GM12892 (cell line): ENCODE results near the genes TFCP2 and NR4A1.

- RRBS = no CpG with 5 or more reads among the region's 6 CpGs
Observed at GRCh38 chr12:50548794-50549205, 44.0 kb downstream of the DIP2B start.

DNA sequence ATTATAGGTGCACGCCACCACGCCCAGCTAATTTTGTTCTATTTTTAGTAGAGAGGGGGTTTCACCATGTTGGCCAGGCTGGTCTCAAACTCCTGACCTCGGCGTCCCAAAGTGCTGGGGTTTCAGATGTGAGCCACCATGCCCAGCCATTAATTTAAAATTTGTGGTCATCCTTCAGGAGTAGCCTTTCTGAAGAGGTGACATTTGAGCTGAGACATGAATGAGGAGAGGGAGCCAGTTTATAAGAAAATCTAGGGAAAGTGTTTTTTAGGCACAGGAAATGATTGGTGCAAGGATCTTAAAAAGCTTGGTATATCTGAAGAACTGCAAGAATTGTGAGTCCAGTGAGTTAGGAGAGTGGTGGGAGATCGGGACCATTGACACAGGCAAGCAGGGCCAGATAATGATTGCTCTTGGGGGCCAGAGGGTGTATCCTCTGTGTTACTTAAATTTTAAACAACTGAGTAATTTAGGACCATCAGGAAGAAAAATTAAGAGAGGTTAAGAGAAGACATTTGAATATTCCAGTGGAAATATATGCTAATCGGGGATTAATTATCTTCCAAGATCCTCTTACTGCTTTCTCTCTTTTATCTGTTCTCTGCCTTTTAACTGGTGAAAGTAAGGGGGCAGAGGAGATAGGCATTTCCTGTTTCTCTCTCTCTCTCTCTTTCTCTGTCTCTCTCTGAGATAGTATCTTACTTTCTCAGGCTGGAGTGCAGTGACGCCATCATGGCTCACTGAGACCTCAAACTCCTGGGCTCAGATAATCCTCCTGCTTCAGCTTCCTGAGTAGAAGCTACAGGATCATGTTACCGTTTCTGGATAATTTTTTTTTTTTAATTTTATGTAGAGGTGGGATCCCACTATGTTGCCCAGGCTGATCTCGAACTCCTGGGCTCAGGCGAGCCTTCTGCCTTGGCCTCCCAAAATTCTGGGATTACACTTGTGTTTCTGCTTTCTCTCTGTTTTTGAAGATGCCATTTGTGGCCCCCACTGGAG lies 84.8 kb downstream of the DIP2B start:
- RRBS = no CpG with 5 or more reads among the region's 10 CpGs

GRCh38 chr12:50922726-50923272 lies 2.0 kb upstream of the METTL7A start:
- RRBS = no CpG with 5 or more reads among the region's 3 CpGs

DNA sequence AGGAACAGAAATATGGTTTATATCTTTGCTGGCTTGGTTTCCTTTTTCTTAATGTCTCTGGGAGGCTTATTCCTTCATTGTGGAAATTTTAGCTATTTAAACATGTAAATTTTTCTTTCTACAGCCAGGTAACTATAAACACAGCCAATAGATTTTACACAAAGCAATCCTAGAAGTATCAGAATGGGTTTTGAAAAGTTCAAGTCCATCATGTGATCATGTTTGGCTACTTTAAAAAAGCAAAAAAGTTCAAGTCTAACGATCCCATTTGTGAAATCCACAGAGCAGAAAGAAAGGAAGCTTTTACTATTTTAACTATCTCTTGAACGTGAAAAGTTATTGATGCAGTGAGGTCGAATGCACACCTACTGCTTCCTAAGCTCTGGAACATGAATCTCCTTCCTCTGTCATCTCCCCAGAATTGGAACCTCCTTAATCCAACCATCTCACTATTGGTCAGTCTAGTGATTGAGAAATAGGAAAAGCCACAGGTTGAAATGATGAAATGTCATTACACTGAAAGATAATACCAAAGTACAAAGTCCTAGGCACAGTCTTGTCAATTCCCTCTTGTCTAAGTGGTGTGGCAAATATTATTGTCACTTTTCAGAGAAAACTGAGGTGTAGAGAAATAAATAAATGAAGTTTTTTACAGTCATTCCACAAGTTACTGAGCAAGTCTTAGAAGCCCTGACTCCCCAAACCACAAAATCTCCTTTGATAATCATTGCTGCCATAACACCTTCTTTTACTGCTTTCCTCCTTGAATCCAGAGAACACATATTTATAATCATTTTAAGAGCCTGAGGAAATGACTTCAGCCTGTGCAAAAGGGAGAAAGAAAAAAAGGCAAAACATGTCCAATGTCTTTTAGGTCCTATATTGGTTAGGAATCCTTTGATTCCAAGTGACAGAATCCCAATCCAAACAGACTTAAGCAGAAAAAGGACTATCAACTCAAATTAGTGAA lies 8.0 kb downstream of the METTL7A start:
- RRBS = no CpG with 5 or more reads among the region's 3 CpGs

- RRBS = no CpG with 5 or more reads among the region's 51 CpGs
Observed at GRCh38 chr12:51172599-51173395, at the start of gene TFCP2. TSS of gene TFCP2 (minus strand) at chr12:51173135.

DNA sequence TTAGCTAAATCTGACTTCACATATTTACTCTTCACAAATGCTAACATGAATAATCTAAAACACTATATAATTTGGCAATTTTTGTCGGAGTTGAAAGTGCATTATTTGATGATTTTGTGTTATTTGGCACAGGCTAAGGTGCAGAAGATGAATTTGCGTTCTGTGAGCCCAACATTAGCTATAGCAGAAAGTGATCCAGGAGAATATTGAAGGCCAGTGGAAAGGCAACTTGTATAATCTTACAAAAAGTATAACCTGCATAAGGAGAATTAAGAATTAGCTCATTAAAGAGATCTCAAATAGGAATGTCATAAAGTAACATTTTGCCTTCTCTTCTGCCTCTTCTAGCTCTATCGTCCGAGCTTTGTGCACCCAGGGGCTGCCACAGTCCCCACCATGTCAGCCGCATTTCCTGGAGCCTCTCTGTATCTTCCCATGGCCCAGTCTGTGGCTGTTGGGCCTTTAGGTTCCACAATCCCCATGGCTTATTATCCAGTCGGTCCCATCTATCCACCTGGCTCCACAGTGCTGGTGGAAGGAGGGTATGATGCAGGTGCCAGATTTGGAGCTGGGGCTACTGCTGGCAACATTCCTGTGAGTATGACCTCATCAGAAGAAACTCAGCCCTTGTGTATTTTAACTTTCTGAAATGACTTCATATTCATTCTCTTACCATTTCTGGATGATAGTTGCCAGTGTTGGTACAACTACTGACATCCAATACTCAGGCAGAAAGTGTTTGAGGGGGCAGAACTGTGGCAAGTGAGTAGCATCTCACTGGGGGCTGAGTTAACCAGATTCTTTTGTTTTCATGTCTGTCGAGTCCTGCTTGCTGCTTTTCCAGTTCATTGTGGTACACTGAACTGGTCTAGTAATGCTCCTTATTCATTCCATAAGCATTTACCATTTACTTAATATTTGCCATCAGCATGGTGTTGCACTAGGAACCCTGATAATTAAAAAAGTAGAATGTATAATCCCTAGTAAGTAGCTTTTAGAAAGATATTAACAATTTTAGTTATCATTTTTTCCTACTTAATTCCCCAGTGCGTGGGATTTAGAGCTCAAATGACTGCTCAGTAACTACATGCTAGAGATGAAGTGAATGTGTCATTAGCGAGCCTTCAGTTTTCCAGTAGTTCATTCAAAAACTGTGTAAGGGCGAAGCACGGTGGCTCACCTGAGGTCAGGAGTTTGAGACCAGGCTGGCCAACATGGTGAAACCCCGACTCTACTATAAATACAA lies 2.3 kb downstream of the DAZAP2 start:
- RRBS = no CpG with 5 or more reads among the region's 12 CpGs

DNA sequence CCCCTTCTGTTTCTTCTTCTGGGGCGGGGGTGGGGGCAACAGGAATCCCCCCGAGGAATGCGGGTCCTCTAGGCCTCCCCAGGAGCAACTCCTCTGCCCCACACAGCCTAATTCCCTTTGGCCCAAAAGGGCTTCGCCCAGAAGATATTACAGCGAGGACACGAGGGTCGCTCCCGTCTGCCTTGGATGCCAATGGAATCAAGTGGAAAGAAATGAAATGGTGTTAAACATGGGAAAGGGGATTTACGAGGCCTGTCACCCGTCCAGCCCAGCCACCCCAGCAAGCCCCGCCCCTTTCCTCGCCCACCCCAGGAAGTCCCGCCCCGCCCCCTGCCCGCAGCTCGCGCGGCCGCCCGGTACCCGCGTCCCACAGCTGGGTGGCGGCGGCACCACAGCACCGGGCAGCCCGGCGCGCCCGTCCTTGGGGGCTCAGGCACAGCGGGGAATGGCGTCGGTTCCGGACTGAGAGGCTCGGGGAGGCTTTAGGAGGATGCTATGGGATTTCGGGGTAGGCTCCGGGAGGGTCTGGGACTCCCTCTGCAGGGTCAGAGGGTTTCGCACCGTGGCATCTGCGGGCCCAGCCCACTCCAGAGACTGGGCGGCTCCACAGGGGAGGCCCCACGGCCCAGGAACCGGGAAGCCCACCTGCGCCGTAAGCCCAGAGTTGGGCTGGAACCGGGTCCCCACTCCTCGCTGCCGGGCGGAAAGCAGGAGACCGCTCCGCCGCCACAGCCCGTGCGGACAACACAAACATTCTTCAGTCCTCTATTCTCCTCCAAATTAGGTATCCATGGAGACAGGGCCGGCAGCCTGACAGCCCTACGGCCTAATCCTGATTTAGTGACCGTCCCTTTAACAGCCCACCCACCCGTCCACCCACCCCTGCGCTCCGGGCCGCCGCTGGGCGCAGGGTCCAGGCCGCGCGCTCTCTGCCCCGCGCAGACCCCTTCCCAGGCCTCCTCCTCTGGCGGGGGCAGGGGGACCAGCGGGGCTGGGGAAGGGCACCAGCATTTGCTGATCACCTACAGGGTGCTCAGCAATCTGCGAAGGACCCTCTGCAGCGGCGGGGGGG lies 1.5 kb downstream of the FIGNL2 start:
- RRBS = 3% methylated on average over 19 of the region's 72 CpGs

DNA sequence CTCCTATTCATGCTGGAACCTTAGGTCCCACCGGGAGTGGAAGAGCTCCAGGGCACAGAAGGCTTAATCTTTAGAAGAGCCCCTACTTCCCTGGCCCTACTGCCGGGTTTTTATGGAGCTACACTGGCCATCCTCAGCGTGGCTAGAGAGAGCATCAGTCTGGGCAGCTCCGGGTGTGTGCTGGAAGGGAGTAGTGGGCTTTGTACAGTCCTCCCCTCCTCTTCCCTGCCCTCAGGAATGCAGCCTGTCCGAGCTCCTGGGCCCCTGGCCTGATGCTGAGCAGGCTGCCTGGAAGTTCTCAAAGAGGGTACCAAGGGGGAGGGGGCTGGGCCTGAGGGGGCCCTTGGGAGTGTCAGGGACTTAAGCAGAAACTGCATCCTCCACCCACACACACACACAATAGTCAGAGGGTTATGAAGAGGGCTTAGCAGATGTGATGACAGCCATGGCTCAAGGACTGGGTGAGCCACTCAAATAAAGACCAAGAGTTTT lies 16.3 kb upstream of the FIGNL2 start:
- RRBS = 33% methylated on average over 4 of the region's 5 CpGs

DNA sequence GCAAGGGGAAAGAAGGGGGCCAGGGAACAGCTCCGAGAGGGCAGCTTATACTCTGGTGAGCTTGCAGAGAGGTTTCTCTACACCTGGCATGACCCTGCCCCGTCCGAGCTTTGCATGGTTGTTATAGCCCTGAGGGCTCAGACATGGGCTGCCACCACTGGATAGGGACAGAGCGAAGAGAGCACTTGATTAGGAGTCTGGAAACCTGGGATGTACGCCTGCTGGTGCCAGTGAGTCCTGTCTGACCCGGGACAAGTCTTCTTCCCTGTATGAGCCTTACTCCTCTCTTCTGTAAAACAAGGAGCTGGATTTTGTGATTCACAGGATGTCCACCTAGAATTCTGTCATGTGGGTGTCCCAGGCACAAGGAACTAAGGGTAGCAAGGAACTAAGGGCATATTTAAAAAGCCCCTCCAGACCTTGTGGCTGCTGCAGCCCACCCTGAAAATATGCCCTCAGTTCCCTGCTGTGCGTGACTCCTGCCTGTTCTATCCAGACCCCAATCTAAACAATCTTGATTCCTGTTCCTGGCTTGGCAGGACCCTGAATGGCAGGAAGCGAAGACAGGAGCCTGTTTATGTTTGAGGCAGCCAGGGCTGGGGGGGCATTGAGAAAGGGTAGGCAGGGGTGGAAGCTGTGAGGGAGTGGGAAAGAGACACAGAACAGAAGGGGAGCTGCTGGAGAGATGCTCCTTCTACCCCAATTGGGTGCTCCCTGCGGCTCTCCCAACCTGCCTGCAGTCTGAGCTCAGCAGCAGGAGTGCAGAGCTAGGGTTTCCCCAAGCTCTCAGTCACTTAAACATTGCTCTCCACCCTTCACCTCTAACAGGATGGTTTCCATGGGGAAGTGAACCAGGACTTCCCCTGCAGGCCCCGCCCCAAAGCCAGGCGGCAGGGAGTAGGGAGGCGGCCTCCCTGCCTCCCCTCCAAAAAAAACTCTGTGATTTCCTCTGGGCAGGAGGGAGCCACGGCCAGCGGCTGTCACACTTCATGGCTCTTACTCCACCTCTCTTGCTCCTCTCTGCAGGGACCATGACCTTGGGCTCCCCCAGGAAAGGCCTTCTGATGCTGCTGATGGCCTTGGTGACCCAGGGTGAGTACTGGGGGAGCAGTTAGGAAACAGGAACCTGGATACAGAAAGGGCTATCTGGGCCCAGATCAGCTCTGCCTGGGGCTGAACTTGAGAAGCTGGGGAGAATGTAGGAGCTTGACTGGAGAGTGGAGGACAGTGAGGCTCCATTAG lies 4.6 kb downstream of the ACVRL1 start:
- RRBS = no CpG with 5 or more reads among the region's 14 CpGs

GRCh38 chr12:51984614-51985723 lies 21.8 kb upstream of the TAMALIN start:
- RRBS = no CpG with 5 or more reads among the region's 15 CpGs

GRCh38 chr12:52036542-52037623 lies 14.4 kb upstream of the NR4A1 start:
- RRBS = 2% methylated on average over 63 of the region's 112 CpGs

DNA sequence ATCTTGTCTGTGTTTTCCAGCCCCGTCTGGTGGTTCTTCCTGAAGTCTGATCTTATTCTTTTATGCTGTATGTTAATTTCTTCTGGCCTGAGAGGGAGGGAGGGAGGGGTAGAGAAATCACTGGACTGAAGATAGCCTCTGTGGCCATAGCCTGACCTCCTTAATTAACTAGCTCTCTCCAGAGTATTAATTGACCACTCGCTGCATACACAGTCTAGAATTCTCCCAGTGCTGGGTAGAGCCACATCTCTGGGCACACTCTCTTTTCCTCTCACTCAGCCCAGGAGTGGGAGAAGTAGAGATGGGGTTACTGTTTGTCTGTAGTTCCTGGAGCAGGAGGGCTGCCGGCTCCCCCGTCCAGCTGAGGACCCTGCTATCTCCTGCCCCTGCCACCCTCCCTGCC lies 6.4 kb upstream of the NR4A1 start:
- RRBS = no CpG with 5 or more reads among the region's 4 CpGs

- RRBS = no CpG with 5 or more reads among the region's 21 CpGs
Observed at GRCh38 chr12:52051346-52051535, at the start of gene NR4A1. TSS of gene NR4A1 (plus strand) at chr12:52051442.

DNA sequence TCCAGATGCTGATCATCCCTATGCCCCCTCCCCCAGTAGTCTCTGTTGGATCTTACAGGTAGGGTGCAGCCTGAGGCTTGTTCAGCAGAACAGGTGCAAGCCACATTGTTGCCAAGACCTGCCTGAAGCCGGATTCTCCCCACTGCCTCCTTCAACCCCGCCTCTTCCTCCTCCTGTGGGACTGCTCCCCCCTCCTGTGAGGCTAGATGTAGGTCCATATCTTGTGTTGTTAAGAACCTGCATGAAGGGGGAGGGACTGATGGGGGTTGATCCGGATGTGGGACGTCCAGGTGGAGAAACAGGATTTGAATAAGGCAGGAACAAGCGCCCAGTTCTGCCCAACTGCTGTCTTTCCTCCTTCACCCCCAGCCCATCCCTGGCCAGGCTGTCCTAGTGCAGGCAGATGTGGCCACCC lies 1.2 kb downstream of the NR4A1 start:
- RRBS = no CpG with 5 or more reads among the region's 5 CpGs

DNA sequence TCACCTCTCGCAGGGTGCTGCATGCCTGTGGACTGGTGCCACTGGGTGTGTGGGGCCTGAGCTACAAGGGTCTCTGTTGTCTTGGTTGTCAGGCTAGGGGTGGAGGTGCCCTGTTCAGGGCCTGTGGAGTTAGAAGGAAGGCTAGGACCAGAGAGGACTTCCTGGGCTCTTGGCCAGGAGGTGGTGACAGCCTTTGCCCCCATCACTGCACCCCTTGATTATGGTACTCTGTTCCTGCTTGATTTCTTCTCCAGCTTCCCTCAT lies 1.5 kb downstream of the NR4A1 start:
- RRBS = no CpG with 5 or more reads among the region's 1 CpG

DNA sequence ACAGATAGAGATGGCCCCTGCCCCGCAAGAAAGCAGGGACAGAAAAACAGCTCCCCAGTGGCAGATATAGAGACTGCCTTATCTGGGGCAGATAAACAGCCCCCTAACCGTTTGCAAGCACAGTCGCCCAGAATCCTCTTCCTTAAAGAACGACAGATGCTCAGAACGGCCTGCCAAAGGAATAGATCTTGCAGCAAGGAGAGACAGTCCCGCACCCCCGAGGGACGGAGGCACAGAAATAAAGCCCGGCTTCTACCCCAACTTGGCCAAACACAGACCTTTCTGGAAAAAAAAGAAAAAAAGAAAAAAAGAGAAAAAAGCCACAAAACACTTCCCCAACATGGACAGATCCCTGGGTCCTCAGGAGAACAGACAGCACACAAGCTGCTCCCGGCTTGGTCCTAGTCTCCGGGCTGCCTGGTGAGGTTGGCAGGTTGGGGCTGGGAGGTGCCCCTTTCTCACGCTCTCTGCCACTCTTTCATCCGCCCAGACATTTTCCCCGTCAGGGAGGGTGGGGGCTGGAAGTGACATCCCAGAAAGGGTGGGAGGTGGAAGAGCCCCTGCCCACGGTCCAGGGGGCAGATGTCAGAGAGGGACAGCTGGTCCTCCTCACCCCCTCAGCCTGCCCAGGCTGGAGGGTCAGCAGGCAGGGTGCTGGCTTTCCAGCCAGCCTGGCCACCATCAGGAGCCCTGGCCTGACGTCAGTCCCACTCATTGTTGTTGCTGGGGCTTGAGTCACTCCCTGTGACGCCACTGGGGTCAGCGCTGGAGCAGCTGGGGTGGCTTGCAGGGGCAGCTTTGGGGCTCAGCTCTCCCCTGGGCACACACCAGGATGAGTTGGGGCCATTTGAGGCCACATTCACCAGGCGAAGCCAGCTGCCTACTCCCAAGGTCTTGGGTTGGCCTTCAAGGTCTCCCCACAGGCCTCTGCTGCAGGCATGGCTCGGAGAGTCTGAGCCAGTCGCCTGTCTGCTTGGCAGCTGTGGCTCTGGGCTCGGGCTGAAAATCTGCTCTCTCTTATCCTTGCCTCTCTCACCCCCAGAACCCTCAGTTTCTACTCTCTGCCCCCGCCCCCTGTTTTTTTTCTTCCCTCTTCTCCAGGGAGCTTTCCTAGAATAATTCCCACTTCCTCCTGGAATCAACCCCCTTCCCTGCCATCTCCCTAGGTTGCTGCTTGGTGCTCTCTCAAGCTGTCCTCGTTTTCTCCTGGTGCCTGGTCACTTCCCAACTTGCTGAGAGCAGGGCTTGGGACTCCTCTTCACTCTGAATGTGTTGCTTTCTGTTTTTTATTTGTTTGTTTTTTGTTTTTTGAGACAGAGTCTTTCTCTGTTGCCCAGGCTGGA lies 5.7 kb upstream of the ATG101 start:
- RRBS = no CpG with 5 or more reads among the region's 24 CpGs

GRCh38 chr12:52119308-52120377 lies 40.1 kb downstream of the SMIM41 start:
- RRBS = no CpG with 5 or more reads among the region's 31 CpGs

- RRBS = no CpG with 5 or more reads among the region's 16 CpGs
Observed at GRCh38 chr12:52148161-52149057, 43.4 kb downstream of the KRT80 start.

DNA sequence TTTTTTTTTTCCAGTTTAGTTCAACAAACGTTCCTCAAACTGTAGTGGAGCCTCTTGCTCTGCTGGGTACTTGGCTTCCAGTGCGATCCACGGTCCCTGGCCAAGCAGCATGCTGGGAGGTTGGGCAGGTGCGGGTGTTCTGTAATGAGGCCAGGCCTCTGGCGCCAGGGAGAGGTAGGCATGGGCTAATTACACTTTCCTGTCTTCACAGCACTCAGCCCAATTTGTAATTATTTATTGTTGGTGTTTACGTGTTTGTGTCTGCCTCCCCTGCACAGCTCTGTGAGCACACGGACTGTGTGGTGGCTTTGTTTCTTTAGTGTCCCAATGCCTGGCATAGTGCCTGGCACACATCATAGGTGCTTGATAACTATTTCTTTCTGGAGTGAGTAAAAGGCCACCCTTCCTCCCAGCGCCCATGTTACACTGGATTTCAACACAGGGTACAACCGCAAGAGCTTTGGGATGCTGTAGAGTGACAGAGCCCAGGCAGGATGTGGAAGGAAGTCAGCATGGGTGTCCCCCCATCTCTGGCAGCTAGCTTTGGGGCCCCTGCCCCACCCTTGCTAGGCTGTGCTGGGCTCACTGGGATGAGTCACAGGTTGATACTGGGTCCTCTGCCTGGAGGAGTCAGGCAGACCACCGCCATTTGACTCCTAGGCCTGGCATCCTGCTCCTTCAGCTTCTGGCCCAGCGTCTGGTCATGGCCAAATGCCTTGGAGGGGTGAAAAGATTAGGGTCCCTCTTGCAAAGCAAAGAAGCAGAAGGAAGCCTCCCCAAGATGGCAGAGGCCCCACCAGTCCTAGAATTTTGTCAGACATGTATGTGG lies 6.0 kb upstream of the KRT80 start:
- RRBS = no CpG with 5 or more reads among the region's 11 CpGs

GRCh38 chr12:52200838-52201286 lies 9.0 kb upstream of the KRT80 start:
- RRBS = no CpG with 5 or more reads among the region's 11 CpGs